ENCODE measurements around the genes OR10K2, OR10R2, OR6K6, IFI16, OR10J5, VANGL2 and KLHDC9.

DNA sequence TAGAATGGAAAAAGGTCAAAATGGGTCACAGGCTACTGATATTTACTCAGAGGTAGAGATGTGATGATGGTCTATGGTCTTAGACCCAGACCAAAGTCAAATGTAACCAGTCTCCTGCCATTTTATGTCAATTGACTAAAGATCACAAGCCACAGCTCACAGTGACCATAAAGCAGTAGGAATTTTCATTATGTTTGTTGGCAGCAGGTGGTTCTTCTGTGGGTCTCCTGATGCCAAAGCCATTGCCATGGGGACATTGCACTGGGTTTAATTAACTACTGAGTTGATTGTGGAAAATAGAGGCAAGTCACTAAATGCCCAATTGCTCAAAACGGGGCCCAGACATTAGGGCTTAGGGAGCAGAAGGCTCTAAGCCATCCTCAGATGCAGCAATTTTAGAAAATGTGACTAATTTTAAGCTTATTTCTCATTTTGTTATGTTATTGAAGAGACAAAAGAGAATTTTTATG lies at the start of gene OR10K2:
Gene OR10K2, minus strand, starts transcription at position 101 of the 470 bp plus-strand sequence.
- RAMPAGE, long total RNA, result no peak
- RRBS, result no CpG with 5 or more reads among the region's 1 CpG

DNA sequence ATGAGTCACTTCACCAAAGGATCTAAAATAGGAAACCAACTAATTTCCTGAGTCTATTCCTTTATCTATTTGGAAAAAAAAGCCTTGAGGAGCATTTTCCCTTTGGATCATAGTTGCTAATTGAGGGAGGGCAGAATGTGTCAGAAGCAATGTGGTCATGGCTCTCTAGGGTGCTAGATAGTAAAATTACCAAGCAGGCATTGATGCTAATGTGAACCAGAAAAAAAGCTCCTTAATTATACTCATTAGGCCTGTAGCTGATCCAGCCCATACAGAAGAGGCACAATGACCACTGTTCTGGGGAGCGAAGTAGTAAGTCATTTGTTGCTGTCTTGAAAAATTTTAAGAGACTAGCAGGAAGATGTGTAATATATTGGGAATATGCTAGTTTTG lies at the start of gene OR10R2:
Gene OR10R2, plus strand, starts transcription at position 180 of the 393 bp plus-strand sequence.
- RAMPAGE, long total RNA, result no peak
- RRBS, result no CpG with 5 or more reads among the region's 1 CpG

- RAMPAGE, long total RNA, result no peak
- RRBS, result no CpG with 5 or more reads among the region's 6 CpGs
These were observed at the start of gene OR6K6 for GRCh38 chr1:158754462-158755019. OR6K6 (plus strand) TSS chr1:158754720.

DNA sequence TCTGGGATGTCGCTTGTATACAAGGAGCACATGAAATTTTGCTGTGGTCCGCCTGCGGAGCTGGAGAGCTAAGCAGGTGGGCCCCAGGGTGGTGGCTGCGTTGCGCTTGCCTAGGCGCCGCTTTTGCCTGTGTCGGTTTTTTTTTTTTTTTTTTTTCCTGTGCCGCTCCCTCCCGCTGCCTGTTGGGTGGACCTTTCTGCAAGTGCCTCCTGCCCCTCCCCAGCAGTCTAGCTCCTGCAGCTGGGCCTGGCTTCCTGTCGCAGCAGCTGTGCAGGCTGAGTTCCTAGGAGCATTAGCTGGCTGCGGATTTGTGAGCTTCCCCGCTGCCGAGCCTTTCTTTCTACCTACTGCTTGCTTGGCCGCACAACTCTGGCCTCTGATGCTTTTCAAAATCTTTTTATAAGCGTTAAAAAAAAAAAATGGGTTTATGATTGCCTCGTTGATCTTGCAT lies 20.6 kb downstream of the PYHIN1 start:
- RAMPAGE, long total RNA, result no peak
- RRBS, result no CpG with 5 or more reads among the region's 17 CpGs

DNA sequence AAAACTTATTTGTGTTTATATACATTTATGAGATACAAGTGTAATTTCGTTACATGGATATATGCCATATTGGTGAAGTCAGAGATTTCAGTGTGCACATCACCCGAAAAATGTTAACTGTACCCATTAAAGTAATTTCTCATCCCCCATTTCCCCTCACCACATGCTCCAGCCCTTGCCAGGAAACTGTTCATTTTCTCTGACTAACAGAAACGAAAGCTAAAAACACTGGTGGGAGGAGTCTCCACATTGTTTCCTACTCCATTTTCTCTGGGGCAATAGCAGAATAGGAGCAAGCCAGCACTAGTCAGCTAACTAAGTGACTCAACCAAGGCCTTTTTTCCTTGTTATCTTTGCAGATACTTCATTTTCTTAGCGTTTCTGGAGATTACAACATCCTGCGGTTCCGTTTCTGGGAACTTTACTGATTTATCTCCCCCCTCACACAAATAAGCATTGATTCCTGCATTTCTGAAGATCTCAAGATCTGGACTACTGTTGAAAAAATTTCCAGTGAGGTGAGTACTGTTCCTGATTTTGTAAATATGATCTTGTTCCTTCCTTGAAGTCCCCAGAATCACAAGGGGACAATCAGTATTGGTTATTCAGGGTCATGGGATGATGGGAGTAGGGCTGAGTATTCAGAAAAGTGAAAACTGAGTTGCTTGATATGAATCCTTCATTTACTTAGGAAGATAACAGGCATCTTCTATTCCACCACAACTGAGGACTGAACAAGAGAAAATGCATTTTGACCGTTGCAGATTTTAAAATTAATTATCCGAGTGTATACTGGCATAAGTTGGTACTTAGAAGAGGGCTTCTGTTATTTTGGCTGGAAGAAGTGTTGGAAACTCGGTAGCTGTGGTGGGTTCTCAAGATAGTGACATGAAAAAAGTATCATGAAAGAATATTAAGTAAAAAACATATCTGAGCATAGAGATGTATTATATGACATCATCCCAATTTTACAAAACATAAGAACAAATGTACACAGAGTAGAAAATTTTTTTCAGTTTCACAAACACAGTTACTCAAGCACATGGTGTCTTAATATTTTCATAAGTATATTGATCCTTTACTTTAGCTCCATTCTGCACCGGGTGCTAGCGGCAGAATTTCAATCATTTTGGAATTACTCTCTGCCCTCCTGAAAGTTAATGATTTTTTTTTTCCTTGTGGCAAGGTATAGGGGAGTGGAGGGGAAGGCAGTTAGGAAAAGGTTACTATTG lies at the start of gene IFI16:
Gene IFI16, plus strand, starts transcription at position 264 of the 1,232 bp plus-strand sequence.
- RAMPAGE, long total RNA, result no peak
- RRBS, result no CpG with 5 or more reads among the region's 11 CpGs

DNA sequence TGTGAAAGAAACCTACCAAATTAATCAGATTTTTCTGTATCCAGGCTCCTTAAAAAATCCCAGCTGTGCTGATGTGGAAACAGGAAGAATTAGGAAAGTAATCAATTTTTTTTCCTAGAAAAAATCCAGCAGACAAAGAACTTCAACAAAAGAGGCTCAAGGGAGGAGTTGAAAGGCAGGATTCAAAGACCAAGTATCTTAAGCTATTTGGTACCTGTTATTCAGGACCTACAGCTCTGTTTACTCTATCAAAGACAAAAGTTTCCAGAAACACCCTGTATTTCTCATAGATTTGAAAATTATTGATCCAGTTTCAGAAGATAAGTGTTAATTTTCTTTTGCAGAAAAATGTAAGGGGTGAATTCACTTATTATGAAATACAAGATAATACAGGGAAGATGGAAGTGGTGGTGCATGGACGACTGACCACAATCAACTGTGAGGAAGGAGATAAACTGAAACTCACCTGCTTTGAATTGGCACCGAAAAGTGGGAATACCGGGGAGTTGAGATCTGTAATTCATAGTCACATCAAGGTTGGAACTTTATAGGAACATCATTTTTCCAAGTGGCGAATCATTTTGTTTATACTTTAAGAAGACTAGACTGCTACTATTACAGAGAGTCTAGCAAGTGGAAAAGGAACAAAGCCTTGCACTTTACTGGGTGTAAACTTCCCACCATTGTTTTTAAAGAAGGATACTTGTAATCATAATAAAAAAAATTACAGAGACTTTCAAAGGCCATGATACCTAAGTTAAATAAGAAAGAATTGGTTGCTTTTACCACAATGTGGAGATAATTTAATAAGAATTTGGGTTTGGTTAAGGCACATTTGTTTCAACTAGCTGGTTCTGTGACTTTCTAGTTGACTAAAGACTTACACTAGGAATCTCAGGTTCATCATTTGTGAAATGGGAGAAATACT lies 23.1 kb downstream of the AIM2 start:
- RAMPAGE, long total RNA, result no peak
- RRBS, result no CpG with 5 or more reads among the region's 4 CpGs

GRCh38 chr1:159067801-159068734 lies 8.5 kb downstream of the AIM2 start:
- RAMPAGE, long total RNA, result no peak
- RRBS, result no CpG with 5 or more reads among the region's 7 CpGs

DNA sequence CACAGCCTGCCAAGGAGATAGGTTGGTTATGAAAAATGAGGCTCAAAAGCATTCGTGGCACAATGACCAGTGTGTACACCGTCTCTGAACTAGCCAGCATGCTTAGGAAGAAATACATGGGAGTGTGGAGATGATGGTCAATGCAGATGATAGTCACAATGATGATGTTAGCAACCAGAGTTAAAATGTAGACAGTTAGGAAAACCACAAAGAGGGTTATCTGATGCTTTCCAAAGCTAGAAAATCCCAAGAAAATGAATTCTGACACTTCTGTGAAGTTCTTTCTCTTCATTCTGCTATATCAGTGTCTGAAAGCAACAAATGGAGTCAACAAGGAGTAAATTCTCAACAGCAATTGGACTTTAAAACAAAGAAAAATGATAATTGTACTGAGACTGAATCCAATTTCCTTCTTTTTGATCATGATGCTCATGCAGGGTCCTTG lies at the start of gene OR10J5:
Gene OR10J5, minus strand, starts transcription at position 292 of the 445 bp plus-strand sequence.
- RAMPAGE, long total RNA, result no peak
- RRBS, result no CpG with 5 or more reads among the region's 2 CpGs

DNA sequence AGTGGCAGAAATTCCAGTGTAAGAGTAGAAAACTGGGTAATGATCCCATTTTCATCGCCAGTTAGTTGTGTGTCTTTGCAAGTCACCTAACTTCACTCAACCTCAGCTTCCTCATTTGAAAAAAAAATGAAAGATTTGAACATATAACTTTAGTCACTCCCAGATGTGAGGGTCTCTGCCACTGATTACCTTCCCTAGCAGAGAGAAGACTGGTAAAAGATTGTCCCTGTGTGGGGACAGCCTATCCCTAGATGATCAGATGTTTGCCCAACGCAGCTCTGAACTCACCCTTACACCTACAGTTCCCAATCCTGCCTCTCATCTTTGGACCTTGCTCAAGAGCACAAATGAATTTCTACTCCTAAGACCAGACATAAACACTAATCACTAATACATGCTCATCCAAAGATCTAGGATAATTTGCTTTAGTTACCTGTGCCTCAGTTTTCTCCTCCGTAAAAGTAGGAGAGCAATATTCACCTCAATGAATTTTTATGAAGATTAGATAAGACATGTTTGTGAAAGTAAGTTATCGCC lies 25.2 kb upstream of the DUSP23 start:
- RAMPAGE, long total RNA, result no peak
- RRBS, result no CpG with 5 or more reads among the region's 4 CpGs

- RAMPAGE, long total RNA, result no peak
- RRBS, result no CpG with 5 or more reads among the region's 6 CpGs
These were observed 2.5 kb downstream of the TAGLN2 start for GRCh38 chr1:159922820-159923115.

DNA sequence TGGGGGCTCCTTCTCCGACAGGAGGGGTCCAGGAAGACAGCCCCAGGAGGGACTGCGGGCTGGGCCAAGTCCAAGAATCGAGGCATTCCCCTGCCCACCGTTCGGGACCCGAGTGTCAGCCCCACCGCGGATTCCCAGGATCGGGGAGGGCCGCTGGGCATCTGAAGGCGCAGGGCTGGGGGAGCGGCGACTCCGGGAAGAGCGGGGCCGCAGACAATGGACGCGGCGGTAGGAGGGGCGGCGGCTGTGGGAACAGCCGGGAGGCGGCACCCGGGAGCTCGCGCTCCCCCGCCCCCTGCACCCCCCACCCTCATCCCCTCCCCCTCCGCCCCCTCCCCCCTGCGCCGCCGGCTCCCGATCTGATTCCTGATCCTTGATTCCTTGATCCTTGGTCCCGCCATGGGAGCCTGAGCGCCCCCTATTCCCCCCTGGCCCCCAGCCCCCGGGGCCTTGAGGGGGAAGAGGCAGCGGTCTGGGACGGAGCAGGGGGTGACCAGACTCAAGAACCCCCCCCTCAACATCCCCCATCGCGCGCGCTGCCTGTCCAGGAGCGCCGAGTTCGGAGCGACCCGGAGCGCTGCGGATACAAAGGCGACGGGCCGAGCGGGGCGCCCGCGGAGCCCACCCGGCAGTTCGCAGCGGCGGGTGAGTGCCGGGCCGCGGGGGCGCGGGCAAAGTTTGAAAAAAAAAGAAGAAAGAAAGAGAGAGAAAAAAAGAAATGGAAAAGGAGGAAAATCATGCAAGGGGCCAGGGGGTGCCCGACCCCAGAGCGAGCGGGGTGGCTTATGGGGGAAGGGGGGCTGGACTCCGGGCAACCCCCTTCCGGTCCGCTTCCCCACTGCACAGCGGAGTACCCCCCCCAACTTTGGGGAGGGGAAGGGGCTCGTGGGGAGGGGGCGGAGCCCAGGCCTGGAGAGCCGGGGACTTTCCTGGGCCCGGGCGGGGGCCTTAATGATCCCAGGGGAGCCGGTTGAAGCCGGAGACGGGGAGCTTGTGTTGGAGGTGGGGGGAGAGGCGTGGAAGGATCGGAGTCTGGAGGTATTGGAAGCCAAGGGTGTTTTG lies at the start of gene VANGL2:
Gene VANGL2, plus strand, starts transcription at position 340 of the 1,062 bp plus-strand sequence.
- RAMPAGE, long total RNA, result no peak
- RRBS, result 2% methylated on average over 34 of the region's 81 CpGs

- RAMPAGE, long total RNA, result no peak
- RRBS, result no CpG with 5 or more reads among the region's 15 CpGs
These were observed 1.0 kb downstream of the VANGL2 start for GRCh38 chr1:160401287-160401921.

GRCh38 chr1:160427807-160428447 lies 27.6 kb downstream of the VANGL2 start:
- RAMPAGE, long total RNA, result no peak
- RRBS, result no CpG with 5 or more reads among the region's 14 CpGs

- RAMPAGE, long total RNA, result no peak
- RRBS, result no CpG with 5 or more reads among the region's 4 CpGs
These were observed 2.1 kb downstream of the SLAMF6 start for GRCh38 chr1:160520711-160521573.

GRCh38 chr1:160767629-160768301 lies 28.2 kb upstream of the LY9 start:
- RAMPAGE, long total RNA, result no peak
- RRBS, result no CpG with 5 or more reads among the region's 6 CpGs

DNA sequence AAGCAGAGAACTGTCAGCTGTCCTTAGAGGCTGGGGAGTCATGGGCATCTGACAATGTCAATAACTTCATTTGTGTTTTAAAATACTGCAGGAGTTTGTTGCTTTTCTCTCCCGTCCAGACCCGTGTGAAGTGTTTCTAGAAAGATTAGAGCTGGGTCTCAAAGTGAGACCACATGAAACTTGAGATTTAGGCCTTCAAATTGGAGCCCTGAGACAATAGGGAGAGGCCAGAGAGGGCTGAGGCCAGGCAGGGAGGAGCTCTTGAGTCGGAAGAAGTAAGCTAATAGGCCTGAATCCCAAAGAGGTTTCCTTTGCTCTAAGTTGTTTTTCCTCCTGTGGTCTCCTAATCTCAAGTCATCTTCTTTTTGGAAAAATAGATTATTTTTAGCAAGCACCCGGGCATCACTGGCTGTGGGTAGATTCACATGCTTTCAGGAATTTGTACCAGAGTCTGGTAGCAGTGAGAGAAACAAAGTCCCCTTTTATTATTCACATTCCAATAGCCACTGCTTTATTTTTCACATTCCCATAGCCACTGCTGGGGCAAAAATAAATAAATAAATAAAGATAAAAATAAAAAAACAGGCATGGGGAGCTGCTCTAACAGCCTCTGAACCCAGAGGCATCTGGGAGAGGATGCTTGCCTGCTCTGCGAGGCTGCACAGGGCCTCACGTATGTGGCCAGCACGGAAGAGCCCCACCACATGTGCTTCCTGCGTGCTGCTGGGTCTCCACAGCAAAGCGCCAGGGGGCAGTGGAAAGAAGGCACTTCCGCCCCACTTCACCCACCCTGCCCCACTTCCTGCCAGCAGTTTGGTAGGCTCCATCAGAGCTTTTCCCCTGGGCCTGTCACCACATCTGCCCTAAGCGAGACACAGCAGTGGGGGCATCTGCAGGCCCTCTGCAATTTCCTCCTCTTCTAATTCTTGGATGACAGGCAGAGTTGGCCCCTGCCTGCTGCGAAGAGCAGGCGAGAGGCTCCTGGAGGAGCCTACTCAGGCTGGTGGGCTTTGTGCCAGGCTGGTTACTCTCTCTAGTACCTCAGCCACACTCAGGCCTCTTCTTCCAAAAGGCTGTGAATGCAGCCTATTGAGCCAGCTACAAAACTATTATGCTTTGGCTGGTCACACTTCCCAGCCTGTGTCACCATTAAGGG lies 25.4 kb downstream of the CD244 start:
- RAMPAGE, long total RNA, result no peak
- RRBS, result no CpG with 5 or more reads among the region's 13 CpGs

DNA sequence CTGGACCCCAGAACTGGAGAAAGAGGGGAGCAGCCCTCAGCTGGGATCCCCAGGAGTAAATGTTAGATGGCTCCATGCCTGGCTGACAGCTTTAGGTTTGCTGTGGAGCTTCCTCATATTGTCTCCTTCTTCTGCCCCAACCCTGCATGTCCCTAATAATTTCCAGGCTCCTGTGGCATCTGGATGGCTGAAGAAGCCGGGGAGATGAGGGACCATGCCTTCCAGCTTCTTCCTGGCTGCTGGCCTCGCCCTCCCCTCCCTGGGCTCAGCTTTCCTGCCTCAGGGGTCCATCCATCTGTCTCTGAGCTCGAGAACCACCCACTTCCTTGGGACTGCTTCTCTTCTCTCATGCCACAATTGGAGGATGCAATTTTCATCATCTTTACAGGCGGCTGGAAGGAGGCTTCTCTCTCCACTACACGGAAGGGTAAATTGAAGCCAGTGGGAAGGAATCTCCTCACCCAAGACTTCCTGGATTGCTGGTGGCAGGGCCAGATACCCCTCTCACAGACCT lies 705 bp downstream of the CD244 start:
- RAMPAGE, long total RNA, result no peak
- RRBS, result no CpG with 5 or more reads among the region's 5 CpGs

- RAMPAGE, long total RNA, result no peak
- RRBS, result no CpG with 5 or more reads among the region's 3 CpGs
These were observed 4.8 kb downstream of the NECTIN4 start for GRCh38 chr1:161084476-161085106.

DNA sequence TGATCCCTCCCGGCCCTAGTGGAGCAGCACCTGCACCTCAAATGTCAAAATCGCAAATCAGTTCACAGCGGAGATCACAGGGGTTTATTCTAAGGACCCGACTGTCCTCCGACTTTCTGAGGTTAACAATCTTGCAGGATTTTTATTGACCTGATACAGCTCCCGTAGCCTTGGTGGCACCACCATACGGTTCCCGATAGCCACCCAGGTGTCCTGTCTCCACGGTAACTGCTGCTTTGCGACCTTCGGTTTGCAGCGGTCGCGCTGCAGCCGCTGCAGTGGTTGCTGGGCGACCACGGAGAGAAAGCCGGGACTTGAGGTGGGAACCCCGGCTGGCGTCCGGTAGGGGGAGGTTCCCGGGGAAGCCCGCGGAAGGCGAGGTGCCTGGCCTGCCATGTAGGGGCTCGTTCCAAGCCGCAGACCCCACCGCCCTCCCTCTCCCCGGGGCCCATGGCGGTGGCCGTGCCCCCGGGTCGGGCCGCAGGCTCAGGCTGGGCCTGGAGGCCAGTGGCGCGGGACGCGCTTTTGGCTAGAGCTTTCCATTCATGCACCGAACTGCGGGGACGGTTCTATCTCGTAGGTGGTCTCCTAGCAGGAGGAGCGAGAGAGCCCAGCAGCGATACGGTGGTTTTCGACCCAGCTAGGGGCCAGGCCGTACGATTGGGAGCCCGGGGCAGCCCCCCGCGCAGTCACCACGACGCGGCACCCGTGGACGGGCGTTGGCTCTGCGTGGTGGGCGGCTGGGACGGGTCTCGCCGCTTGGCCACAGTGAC lies at the start of gene KLHDC9:
Gene KLHDC9, plus strand, starts transcription at position 276 of the 773 bp plus-strand sequence.
- RAMPAGE, long total RNA, result start-site peak on the plus strand centred at position 296 of the sequence, 43 bp wide, 64 and 184 reads in 2 replicates
- RRBS, result 2% methylated on average over 7 of the region's 62 CpGs

DNA sequence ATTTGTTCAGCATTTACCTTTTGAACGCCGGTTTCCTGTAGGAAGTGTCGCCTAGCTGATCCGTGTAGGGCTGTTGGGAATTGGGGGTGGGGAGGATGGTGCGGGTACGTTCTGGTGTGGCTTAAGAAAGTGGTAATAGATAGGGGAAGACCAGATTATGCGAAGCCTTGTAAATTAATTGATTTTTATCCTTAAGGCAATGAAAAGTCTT lies 628 bp upstream of the DEDD start:
- RAMPAGE, long total RNA, result no peak
- RRBS, result 4% methylated on average over 2 of the region's 7 CpGs

Measured in cardiac muscle cell (in vitro differentiated cells and primary cell).